ENCODE results near the gene CCDC117.

DNA sequence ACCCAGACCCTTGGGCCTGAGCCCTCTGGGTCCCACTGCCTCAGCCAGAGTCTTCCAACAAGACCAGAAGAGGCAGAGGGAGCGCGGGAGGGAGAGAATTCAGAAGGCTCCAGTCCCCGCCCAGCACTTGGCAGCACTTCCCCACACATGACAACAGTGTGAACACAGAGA is 219.9 kb downstream of the MN1 start:
- RRBS: no CpG with 5 or more reads among the region's 3 CpGs

DNA sequence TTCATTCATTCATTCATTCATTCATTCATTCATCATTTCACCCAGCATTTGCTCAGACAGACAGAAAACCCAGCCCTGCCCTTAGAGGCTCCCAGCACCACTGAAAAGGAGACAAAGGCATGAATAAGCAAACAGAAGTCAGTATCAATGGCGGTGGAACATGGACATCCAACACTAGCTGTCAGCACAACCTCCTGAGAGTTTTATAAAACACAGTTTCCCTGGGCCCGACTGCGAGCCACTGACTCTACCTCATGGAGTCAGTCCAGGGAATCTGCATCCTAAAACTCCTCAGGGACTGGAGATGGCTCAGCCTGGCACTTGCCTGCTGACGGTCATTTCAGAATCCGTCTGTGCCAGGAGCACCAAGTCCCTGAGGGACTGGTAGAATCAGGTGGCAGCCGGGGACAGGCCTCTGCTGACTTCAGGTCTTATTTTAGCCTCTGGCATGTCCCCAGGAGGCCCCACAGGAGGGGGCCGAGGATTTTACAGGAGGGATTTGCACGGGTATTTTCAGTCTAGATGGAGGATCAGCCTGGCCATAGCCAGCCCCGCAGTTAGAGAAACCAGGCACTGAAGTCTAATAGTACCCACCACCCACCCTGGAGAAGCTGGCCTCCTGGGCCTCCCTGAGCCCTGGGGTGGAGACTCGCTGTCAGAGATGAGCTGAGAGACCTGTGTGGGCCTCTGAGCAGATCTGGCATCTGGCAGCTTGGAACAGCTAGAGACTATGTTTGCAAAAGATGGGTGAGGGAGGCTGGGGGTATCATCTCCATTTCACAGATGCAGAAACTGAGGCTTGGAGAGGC is 164.4 kb downstream of the MN1 start:
- RRBS: no CpG with 5 or more reads among the region's 10 CpGs

DNA sequence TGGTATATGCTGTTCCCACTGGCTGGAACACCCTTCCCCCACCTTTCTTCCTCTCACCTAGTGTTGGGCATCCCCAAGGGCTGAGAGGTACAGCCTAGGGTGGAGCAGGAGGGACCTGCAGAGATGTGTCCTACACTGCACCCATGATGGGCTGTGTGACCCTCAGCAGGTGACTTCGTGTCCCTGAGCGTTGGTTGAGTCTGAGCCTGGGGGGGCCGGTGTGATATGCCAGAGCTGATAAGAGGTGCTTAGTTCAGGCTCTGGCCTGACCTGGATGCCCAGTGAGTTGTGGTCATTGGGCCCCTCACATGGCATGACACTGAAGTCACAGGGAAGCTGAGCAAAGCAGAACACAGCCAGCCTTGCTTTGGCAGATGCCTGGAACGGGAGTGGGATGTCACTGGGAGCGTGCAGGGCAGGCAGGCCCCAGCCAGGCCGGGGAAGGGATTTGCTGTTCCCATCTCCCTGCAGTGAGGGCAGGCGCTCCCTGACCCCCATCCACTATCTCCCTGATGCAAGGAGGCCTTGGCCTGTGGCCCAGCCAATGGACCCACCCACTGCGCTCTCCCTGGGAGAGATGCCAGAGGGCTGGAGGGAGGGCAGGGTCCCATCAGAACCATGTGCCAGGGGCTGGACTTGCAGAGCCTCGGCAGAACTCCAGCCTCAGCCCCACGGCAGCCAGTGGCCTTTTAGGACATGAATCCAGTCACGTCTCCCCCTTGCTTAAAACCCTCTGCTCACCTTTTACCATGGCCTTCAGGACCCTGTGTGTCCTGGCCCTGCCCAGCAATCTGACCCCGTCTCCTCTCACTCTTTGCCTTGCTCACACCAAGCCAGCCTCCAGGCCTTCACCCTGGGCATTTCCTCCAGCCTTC is 138.9 kb downstream of the MN1 start:
- RRBS: no CpG with 5 or more reads among the region's 12 CpGs

DNA sequence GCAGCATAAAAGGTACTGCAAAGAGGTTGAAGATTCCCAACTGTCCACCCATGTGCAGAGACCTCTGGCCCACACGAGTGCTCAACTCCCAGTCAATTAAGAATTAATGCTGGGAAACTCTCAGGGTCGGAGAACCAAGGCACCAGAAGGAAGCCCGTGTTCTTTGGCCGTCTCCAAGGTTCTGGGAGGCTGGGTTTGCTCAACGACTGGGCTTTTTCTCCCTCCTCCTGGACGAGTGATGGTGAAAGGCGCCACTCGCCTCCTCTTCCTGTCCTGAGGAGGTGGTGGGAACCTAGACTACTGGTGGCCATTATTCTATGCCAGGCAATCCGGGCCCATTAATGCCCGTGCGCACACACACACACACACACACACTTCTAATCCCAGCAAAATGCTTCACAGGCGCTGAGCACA is 15.1 kb downstream of the MN1 start:
- RRBS: no CpG with 5 or more reads among the region's 12 CpGs

- RRBS: no CpG with 5 or more reads among the region's 13 CpGs
Observed at GRCh38 chr22:27795848-27796641, 5.5 kb downstream of the MN1 start.

DNA sequence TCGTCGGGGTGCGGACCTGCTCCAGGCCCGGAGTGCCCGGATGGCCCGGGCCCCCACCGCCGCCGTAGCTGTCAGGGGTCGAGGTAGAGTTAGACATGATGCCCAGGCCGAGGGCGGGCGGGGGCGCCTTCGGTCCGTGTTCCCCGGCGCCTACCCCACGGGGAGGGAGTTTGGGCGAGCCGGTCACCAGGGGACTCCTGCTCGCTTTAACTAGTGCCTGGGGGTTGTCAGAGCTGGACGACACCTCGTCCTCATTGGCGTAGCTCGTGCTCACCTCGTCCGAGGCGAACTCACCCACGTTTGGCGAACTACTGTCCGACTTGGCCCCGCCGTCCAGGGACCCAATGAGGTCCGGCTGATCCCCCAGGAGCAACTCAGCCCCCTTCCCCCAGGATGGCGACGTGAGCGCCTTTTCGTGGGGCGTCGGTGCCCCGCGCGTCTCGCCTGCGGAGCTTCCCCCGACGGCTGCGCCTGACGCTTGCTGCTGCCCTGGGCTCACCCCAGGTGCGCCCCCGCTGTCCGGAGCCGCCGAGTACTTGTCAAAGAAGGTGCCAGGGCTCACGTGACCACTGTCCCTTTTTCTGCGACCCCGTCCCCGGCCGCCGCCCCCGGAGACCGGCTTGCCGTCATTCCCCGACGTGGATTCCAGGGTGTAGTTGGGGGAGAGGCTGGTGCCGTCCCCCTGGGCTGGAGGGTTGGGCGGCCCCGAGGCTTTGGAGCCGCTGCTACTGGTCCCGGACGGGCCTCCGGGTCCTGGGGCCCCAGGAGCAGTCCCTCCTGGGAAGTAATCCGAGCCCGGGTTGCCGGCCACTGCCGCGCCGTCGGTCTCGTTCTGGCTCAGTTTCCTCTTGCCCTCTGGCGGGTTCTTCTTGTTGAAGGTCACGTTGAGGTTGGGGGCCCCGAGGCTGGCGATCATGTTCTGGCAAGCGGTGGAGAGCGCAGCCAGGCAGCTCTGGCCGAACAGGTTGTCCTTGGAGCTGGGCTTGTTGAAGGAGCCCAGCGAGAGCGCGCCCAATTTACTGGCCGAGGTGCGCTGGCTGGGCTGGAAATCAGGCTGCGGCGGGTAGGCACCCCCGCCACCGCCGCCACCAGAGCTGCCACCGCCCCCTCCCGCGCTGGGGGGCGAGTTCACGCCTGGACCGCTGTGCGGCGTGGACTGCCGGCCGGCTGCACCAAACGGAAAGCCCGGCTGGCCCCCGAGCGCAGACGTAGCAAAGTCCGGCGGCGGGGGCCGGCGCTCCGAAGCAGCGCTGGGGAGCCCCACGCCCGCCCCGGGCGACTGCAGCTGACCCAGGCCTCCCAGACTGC is 4.0 kb downstream of the MN1 start:
- RRBS: 79% methylated on average over 22 of the region's 124 CpGs

DNA sequence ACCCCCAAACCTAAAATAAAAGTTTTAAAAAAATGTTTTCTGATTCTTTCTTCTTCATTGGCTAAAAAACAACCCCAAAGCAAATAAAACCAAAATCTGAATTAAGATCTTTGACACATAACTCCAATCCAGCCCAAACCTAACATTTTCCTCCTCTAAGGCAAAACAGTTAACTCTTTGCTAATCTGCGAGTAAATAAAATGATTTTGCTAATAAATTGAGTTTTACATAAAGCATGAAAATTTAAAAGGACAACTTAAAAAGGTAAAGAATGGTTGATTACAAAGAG is 53.3 kb downstream of the PITPNB start:
- RRBS: no CpG with 5 or more reads among the region's 1 CpG

- RRBS: no CpG with 5 or more reads among the region's 2 CpGs
Observed at GRCh38 chr22:27867429-27867968, 51.6 kb downstream of the PITPNB start.

DNA sequence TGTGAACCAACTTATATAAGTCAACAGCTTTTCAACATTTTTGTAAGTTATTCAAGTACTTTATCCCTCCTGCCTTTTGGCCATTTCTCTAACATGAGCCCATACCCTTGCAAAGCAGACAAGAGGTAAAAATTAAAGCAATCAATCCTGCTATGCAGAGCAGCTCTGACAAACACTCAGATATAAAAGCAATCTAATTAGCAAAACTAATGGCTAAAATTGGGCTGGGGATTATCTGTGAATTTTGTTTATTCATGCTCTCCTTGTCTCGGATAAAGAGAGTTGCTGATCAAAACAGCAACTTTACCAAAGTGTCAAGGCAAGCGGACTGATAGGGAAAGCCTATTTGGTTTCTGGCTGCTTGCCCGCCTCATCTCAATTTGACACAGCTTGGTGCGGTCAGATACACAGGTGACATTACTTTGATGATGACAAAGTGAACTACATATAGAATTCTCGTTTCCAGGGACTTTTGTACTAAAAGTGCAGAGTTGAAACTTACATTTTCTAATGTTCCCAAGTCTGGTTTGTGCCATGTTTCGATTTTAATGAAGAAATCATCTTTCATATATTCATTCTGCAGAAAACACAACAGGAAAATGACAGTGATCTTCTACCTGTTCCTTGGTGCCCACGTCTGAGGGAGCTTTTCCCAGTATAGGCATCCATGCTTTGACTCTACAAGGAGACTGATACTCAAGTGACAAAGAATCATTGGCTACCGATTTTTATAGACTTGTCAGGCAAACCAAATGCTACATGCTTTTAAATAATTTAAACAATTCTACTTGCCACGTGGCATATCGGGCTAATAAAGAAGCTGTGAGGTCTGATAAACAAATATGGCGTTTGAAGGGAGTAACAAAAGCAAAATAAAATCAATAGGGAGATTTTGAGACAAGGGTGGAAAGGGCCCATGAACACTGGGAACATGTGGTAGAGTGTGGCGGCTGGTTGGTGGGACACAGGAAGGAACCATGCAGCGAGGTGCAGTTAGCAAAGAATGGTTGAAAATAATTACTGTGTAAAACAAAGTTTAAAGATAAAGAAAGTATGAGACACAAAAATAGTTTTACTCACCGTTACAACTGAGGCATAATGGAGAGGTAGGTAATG is 22.6 kb downstream of the PITPNB start:
- RRBS: no CpG with 5 or more reads among the region's 14 CpGs

DNA sequence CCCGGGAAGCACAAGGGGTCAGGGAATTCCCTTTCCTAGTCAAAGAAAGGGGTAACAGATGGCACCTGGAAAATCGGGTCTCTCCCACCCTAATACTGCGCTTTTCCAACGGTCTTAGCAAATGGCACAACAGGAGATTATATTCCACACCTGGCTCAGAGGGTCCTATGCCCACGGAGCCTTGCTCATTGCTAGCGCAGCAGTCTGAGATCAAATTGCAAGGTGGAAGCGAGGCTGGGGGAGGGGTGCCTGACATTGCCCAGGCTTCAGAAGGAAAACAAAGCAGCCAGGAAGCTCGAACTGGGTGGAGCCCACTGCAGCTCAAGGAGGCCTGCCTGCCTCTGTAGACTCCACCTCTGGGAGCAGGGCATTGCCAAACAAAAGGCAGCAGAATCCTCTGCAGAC is 272.4 kb upstream of the PITPNB start:
- RRBS: no CpG with 5 or more reads among the region's 8 CpGs

- RRBS: no CpG with 5 or more reads among the region's 14 CpGs
Observed at GRCh38 chr22:28338336-28339261, 341.0 kb downstream of the TTC28 start.

- RRBS: no CpG with 5 or more reads among the region's 2 CpGs
Observed at GRCh38 chr22:28412385-28412993, 267.2 kb downstream of the TTC28 start.

GRCh38 chr22:28429090-28429879 is 250.4 kb downstream of the TTC28 start:
- RRBS: no CpG with 5 or more reads among the region's 4 CpGs

DNA sequence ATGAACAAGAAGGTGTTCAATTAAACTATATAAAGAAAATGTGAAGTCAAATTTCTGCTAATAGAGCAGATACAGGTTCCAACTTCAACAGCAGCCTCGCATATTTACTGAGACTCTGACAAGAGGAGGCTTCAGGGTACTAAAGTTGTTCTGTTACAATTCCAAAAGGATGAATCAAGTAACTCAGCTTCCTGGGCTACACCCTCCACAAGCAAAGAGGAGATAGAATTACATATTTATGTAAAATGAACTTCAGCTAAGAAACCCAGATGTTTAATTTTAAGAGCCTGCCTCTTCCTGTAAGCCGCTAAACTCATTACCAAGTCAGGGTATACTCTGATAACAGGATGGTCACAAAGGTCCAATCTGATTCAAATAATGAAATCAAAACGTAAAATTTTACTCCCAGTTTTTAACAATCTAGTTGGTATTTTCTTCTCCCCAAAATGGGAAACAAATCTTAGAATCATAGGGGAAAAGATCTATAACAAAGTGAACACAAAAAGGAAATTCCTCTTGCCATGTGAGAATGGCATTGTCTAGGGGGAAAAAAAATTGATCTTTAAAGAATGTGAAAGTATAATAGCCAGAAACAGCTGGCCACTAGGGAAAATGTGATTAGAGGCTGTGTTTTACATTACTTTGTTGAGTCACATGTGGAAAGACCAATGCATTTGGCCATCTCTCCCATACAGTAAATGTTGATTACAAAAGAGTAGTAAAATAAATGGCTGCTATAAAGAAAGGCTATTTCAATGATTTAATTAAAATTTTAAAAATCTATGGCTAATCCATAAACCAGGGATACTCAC is 30.9 kb downstream of the CHEK2 start:
- RRBS: no CpG with 5 or more reads among the region's 3 CpGs

GRCh38 chr22:28772499-28773207 is at the start of gene CCDC117:
Gene CCDC117, plus strand, starts transcription at chr22:28772695.
- RRBS: 1% methylated on average over 28 of the region's 80 CpGs

- RRBS: 42% methylated on average over 2 of the region's 12 CpGs
Observed at GRCh38 chr22:28911685-28912694, 28.6 kb downstream of the ZNRF3 start.

GRCh38 chr22:28923652-28924448 is 40.5 kb downstream of the ZNRF3 start:
- RRBS: 33% methylated on average over 11 of the region's 22 CpGs

- RRBS: no CpG with 5 or more reads among the region's 17 CpGs
Observed at GRCh38 chr22:29031284-29031951, 30.2 kb downstream of the C22orf31 start.

- RRBS: no CpG with 5 or more reads among the region's 10 CpGs
Observed at GRCh38 chr22:29201637-29202120, 4.0 kb upstream of the EMID1 start.

DNA sequence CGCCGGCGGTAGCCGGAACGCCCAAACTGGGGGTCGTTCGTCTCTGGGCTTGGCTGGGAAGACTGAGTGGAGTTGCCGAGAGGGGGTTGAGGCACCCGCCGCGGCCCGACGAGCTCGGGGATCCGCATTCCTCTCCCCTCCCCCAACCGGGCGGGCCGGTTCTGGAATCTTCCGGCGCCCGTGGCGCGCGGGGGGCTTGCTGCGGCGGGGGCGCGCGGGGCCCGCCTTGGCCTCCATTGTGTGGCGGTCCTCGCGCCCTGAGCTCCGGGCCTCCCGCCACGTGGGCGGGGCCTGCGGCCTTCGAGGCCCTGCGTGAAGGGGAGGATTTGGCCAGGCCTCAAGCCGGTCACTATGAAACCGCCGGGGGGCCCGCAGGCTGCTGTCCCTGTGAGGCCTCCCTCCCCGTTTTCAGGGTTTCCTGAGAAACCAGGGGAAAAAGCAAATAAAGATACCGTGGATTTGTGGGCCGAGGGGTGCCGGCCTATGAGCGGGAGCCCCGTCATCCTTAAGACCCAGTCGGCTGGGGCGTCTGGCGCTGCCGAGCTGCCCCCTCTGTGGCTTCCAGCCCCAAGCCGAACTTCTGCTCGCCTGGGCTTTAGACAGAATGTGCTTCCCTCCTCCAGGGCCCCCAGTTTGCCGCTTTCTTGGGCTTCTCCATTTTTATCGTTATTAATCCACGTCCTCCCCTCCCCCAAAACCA is 456 bp downstream of the EWSR1 start:
- RRBS: under 1% methylated on average over 18 of the region's 59 CpGs

Measured in Jurkat, Clone E6-1 (cell line).